ENCODE results near the genes PAX9 and FOXA1.

- PRO-cap = no peak
These were observed 40.1 kb downstream of the PSMA6 start for GRCh38 chr14:35332156-35332714.

DNA sequence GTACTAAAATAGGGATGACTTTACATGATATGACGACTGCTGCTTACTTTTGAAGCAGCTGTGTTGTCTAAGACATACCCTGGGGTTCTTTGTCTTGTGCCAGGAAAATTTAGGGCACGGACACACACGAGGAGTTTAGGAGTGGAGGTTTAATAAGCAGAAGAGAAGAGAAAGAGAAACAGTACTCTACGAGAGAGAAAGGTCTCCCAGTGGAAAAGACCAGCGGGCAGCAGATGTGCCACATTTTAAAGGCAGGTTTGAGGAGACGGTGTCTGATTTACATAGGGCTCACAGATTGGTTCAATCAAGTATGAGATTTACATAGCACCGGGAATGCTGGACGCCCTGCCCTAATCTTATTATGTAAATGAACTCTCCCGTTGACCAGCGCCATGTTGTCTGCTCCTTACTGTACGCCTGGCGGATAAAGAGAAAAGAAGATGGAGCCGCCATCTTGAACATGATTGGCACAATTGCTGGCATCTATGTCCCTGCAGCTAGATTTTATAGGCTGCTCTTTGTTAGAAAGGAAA lies 17.9 kb downstream of the NFKBIA start:
- PRO-cap = unidirectional peak, plus-strand start at position 409 of the sequence

DNA sequence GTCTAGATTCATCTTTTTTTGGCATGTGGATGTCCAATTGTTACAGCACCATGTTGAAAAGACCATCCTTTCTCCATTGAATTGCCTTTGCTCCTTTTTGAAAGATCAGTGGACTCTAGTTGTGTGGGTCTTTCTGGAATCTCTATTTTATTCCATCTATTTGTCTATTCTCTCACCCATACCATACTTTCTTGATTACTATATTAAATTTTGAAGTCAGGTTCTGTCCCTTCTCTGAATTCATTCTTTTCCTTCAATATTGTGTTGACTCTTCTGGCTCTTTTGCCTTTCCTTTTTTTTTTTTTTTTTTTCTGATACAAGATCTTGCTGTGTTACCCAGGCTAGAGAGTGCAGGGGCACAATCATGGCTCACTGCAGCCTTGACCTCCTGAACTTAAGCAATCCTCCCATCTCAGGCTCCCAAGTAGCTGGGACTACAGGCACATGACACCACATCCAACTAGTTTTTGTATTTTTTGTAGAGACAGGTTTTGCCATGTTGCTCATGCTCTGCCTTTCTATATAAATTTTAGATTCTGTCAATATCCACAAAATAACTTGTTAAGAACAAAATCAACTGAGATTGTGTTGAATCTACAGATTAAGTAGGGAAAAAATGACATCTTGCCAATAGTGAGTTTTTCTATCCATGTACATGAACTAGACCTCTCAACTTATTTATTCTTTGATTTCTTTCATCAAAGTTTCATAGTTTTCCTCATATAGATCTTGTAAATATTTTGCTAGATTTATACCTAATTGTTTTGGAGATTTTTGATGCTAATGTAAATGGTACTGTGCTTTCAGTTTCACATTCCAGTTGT lies 102.6 kb downstream of the RALGAPA1 start:
- PRO-cap = no peak

DNA sequence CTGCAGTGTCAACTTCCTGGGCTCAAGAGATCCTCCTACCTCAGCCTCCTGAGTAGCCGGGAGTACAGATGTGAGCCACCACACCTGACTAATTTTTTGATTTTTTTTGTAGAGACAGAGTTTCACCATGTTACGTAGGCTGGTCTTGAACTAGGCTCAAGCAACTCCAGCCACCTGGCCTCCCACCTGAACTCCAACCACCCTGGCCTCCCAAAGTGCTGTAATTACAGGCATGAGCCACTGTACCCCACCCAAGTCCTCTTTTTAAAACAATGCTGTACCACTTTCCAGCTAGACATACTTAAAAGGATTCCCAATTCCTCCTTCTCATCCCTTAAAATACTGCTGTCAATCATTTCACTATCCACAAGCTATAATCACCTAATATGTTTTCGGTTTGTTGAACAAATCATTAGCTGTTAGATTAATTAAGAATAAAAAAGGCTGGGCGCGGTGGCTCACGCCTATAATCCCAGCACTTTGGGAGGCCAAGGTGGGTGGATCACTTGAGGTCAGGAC lies 97.5 kb downstream of the RALGAPA1 start:
- PRO-cap = no peak

DNA sequence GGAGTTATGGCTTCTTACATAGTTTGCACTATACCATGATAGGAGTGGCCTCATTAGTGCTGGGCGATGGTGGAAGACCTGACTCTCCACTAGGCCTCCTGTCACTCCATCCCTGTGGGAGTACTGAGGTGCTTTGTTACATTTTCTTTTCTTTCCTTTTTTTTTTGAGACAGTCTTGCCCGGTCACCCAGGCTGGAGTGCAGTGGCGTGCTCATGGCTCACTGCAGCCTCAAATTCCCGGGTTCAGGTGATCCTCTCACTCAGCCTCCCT lies 83.7 kb downstream of the BRMS1L start:
- PRO-cap = no peak

DNA sequence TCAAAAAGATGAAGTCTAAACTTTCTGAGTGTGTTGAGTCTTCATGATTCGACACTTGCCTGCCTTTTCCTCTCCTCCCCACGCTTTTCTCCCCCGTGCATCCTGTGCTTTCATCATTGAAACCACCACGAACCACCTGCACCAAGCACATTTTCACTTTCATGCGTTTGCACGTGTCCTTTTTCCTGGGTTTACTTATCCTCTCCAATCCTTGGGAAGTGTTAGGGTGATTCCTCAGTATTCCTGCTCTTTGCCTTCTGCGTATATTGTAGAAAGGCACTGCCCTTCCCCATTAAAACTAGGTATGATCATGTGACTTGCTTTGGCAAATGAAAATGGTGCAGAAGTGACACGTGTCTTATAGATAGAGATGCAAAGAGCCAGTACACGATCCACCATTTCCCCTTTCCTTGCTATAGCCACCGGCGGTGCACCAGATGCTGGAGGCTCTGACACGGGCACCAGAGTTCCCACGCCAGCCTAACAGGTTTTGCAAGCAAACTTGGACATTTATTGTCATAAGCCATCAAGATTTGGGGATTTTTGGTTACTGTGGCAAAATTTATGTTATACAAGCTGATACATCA lies 106.6 kb downstream of the BRMS1L start:
- PRO-cap = no peak

DNA sequence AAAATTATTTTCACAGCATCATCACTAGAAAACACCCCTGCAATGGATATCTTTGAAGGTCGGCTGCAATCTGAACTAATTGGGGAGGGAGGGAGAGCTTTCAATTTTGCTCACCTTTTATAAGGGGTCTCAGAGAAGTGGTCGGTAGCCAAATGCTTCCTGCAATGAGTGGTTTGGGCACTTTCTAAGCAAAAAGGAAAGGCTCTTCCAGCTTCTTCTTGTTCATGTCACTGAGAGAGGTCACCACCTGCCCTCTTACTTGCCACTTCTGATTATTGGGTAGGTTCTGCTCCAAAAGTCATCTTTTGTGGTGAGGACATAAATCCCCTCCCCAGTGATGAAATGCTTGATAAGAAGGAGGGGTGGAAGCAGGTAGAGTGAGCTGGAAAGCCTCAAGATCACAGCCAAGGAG lies 103.0 kb downstream of the MBIP start:
- PRO-cap = no peak

DNA sequence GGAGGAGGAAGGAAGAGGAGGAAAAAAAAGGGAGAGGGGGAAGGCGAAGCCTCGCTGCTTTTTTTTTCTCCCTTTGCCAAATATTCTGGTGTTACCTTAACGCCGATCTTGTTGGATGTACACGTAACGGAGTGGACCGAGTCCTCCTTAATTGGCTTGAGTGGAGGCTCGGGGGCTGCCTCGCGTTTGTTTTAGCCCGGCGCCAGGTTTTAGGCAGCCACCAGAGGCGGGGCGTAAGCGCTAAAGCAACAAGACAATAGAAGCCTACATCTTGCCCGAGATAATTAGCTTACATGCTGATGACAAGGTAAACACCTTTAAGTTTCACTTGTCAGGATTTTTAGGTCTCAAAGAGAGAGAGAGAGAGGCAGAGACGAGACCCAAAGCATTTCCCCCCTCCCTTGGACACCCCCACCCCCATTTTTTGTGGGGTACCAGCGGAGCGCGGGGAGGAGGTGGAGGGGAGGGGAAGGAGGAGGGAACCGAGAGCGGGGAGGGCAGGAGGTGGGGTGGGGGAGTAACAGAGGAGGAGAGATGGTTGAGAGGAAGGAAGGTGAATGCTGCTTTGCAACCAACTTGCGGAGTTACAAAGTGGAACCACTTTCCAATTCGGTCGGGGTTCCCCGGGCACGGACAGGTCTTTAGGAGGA lies 534 bp downstream of the NKX2-1 start:
- PRO-cap = no peak

- PRO-cap = no peak
These were observed at the start of gene PAX9 for GRCh38 chr14:36661581-36662497. PAX9 (plus strand) TSS chr14:36661860.

DNA sequence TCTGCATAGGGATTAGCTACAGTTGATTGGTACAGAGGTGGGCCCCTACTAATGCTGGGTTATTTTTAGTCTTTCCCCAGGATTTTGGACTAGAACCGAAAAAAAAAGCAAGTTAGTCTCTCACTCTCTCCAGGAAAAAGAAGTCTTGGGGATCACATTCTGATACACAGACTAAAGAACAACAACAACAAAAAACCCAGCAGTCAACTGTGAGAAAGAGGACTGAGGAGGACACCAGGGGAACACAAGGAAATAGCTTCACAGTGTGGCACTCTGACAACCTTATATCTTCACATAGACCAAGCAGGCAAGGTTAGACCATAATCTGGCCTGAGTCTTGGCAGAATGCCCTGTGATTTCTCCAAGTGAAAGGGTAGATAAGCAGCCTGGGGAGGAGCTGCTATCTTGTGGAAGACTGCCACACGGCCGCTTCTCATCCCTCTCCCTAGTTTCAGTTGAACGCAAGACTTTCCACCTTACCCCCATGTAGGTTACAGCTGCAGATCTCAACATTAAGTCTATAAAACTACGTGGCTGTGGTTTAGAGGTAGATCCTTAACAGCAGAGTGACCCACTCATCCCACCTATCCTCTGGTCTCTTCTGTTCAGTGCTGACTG lies 3.7 kb downstream of the SLC25A21 start:
- PRO-cap = no peak

DNA sequence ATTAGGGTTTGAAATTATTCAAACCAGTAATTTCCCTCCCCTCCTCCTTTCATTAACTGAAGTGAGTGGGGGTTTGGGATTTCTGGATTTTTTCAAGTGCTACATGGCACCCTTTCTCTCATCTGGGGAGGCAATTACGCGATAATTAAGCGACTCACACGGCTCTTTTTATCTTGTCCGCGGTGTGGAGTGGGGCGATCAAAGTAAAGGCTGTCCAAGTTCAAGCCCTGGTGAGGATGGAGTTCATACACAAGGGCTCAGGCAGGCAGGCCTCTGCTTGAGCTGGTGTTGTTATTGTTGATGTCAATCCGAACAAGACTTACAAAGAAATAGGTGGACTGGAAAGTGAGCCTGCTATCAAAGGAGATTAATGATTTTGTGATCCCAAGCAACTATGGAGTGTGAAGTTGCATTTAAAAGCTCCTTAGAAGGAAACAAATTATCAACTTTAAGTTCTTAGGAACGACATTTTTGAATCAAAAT lies 6.1 kb downstream of the FOXA1 start:
- PRO-cap = no peak

GRCh38 chr14:37594835-37595494 lies at the start of gene FOXA1:
FOXA1 (minus strand) TSS chr14:37595249.
- PRO-cap = no peak

DNA sequence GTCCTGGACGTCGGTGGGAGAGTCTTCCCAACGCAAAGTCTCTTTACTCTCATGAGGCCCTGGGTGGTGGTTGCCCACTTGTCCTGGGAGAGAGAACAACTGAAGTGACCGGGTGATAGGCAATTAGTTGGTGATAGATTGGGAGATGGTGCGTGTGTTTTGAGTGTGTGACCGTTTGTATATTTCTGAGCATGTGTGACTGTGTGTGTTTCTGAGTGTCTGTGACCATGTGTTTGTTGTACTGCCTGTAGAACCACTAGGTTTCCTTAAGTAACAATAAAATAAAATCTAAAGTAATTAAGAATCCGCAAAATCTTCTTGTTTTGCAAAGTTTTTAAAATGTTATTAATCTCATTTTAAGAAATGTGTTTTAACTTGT lies 1.0 kb downstream of the TTC6 start:
- PRO-cap = no peak

DNA sequence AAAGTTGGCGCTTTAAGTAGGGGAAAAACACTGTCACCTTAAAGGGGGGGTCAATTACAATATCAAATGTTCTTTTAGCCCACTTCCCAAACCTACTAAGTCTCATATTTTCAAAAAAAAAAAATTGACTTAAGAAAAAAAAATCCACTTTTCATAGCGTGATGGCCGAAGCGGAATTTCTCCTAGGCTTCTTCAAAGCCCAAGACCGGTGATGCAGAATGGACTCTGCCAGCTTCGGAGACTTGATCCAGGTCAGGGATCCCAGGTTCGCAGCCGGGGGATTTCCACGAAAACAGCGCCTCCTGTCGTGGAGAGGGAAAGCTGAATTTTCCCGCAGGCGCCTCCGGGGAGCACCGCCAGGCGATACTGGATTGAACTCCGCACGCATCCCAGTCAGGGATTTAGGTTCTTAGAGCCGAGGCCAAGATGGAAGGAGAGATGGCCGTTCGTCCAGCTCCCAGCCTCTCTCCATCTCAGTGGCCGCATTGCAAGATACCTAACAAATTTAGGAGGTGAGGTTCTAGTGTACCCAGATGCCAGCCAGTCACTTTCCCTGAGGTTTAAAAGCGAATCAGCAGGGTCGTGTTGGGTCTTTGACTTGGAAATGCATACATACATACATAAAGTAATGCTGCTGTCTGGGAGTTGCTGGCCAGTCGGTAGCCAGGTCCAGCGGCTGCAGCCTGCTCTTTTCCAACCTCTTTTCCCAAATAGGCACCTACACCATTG lies 2.2 kb downstream of the TTC6 start:
- PRO-cap = no peak

- PRO-cap = no peak
These were observed 3.0 kb downstream of the TTC6 start for GRCh38 chr14:37598162-37599100.

DNA sequence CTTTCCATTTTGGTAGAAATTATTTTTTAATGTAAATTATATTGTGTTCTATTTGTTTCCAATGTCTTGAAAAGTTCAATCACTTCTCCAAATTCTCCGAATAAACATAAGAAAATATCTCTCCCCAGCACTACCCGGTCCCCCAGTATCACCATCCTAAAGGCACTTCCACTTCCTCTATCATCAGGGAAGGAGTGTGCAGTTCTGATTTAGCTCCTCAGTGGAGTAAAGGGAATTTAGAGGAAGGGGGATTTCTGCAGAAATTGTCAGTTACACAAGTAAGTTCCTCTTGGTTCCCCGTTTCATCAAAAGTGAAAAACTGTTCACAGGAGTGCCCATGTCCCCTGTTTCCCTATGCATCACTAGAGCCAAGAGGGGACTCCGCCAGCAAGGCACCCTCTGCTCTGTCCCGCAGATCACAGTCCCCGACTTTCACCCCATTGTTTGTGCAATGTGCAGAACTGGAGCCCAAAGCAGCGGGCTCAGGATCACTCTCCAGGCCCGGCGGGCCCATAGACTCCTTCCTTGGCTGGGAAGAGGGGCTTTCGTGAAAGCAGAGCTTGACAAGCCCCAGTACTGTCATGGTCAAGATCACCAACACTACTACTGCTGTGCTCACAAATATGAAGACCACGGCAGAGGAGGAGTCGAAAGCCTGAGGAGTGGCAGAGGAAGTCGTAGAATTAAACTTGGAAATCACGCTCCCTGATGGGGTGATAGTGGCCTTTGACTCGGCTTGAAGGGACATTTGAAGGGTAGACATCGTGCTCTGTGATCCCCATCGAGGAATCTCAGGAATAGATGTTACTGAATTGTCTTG lies 1.5 kb downstream of the CLEC14A start:
- PRO-cap = no peak

- PRO-cap = no peak
These were observed 170.7 kb downstream of the SEC23A start for GRCh38 chr14:38932347-38932803.

GRCh38 chr14:39002700-39003169 lies 100.3 kb downstream of the SEC23A start:
- PRO-cap = no peak

- PRO-cap = no peak
These were observed 85.9 kb downstream of the SEC23A start for GRCh38 chr14:39016868-39017899.

- PRO-cap = no peak
These were observed 616 bp downstream of the GEMIN2 start for GRCh38 chr14:39114700-39115178.